ENCODE measurements around a stretch of chr9.

DNA sequence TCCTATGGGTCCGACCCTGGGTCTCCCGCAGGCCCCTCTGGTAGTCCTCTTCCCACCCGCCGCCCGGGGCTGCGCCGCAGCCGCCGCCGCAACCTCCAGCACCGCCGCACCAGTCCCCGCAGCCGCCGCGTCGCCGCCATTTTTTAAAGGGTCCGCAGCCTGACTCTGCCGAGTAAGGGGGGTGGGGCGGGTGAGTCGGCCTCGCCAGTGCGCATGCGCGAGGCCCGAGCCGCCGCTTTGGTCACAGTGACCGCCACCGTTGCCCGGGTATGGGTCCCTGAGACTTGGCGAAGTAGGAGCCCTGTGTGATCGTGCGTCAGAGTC, 169.5 kb upstream of the ZNG1F start:
- PRO-cap, result bidirectional peak, plus-strand start at position 259 of the sequence, minus-strand start at position 145 of the sequence

GRCh38 chr9:41740987-41741244, 388.3 kb downstream of the CNTNAP3B start:
- PRO-cap, result bidirectional peak, plus-strand start at chr9:41741367, minus-strand start at chr9:41741112

- PRO-cap, result no peak
Measured at GRCh38 chr9:42127072-42127597, 2.1 kb downstream of the CNTNAP3B start.

- PRO-cap, result no peak
Measured at GRCh38 chr9:42129888-42130182, 609 bp upstream of the CNTNAP3B start.

- PRO-cap, result no peak
Measured at GRCh38 chr9:63708072-63708442, 1577.0 kb downstream of the FOXD4L5 start.

DNA sequence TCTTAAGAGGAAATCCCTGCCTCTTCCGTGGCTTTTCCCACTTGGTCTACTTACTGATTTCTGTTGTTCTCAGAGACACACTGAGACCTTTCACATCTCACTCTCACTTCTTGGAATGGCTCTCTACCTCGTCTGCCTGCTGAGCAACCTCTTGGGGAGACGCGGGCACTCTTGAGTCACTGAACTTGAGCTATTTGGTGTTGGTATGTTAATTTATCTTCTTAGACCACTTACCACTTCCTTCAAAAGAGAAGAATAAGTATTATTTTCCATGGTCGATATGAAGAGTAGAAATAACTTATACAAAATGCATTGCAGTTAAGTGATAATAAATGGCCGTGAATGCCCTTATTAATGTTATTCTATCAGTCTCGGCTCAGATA, 1234.0 kb downstream of the FOXD4L5 start:
- PRO-cap, result no peak

GRCh38 chr9:64870292-64871087, 414.5 kb downstream of the FOXD4L5 start:
- PRO-cap, result no peak

GRCh38 chr9:65714613-65715184, 22.2 kb upstream of the FOXD4L4 start:
- PRO-cap, result no peak

- PRO-cap, result bidirectional peak, plus-strand start at chr9:66270019, minus-strand start at chr9:66269906
Measured at GRCh38 chr9:66269355-66270194, 532.6 kb downstream of the FOXD4L4 start.

DNA sequence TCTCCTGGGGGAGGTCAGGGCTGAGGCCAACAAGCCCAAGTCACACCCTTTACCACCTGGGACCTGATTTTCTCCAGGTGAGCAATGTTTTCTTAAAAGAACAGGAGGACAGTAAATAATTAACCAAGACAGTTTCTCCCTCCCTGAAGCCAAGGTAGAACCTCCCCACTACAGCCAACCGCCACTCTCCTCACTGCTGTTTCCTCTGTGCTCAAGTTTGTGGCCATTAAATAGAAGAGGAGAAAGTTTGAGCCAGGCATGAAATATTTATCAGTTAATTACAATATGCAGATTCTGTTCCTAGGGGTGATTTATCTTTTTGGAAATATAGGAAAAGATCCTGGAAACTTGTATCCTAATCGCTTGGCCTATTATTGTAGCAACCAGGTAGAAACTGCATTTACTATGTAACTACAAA, 150.6 kb upstream of the ANKRD20A1 start:
- PRO-cap, result no peak

- PRO-cap, result no peak
Measured at GRCh38 chr9:68515228-68516121, 25.2 kb downstream of the TMEM252 start.

- PRO-cap, result no peak
Measured at GRCh38 chr9:68538190-68538801, 2.4 kb downstream of the TMEM252 start.

DNA sequence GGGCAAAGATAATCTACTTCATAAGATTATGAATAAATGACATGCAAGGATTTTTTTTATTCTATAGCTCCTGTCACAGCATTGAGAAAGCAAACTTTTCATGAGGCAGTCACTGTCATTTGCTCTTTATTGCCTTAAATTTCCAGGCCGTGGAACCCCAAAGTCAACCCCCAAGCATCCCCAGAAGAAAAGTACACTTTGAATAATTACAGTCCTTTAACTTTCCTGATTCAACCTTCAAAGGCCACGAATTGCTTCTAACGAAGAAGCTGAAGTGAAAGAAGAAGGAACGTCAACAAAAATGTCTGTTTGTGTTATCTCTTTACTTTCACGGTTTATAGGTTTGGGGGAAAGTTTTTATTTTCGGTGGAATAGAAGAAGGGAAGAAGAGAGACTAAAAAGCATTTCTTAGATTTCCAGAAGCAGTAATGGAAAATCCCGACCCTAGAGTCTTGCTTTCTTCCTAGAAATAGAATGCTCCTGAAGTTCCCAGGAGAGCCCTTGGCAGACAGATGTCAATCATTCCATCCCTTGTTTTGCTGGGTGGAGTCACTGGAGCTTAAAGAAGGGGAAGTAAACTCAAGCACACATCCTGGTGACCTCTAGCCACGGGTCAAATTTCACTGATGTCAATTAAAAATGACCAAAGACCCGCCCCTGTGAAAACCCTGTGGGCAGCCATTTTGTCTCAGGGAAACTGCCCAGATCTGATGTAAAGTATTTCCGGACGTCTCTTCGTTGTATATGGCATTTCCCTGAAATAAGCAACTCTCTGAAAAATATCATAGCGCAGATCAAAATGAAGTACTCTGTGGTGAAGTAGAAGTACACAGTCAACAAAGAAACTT, 61.4 kb upstream of the PIP5K1B start:
- PRO-cap, result no peak

DNA sequence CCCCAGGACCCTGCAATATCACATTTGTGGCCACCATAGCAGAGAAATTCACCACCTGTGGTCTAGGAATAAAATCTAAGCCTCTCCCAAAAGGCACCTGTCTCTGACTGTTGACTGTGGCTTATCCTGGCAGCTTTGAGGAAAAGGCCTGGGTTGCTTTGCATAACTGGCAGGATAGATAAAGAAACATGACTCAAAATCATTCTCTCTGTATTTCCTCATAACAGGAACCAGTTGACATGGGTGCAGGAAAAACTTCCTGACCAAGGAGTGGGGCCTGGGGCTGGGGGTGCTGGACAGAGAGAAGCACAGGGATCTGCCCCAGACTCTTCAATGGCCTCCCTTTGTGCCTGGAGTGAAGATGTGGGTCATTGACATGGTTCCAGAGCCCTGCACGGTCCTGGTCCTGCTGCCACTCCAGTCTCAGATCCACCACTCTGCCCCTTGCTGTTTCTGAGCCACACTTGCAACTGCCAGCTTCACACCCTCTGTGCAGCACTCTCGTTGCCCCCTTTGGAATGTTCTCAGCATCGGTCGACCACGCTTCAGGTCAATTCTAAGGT, 10.0 kb downstream of the PIP5K1B start:
- PRO-cap, result no peak

DNA sequence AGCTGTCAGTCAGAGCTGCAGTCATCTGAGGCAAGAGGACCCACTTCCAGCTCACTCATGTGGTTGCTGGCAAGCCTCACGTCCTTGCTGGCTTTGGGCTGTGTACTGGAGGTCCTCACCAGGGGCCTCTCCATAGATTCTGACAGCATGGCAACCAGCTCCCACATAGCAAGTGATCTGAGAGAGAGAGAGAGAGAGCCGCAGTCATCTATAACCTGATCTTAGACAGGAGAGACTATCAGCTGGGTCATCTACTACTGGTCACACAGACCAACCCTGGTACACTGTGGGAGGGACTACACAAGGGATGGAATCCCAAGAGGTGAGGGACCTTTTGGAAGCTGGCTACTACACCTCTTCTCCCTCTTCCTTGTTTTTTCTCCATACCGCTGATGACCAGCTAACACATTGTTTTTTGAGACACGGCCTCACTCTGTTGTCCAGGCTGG, 10.7 kb upstream of the PRKACG start:
- PRO-cap, result no peak

- PRO-cap, result no peak
Measured at GRCh38 chr9:69121621-69122115, 52.4 kb upstream of the TJP2 start.

DNA sequence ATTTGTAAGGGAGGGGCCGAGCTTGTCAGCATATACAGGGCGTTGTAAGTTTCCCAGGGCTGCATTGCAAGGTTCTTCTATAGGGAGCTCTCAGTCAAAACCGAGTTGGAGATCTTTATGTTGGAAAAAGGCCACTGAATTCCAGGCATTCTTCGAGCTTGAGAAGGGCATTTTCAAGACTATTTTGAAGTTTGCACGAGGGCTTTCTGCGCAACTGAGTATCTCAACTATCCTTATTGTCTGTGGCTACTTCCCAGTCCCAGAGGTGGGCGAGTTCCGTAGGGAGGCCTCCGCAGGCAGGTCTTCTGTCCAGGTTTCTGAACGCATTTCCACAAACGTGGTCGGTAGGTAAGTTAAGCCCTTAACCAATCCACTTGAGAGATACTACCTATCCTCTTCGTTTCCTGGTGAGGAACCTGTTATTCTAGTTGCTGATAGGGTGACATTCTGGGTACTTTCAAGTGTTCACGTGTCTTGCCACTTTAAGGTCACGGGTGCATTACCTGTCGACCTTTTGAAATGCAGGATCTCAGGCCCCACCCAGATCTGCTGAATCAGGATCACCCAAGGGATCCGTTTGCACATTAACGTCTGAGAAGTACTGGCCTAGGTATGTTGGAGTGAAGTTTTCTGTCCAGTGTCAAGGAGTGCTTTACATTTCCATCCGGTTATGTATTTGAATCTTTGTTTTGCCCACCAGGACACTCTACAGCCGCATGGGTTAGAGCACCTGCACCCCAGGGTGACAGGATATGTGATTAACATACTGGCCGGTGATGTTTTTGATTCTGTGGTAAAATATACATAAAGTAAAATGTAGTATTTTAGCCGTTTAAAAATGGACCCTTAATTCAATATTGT, 51.3 kb upstream of the TJP2 start:
- PRO-cap, result bidirectional peak, plus-strand start at position 631 of the sequence, minus-strand start at position 319 of the sequence

DNA sequence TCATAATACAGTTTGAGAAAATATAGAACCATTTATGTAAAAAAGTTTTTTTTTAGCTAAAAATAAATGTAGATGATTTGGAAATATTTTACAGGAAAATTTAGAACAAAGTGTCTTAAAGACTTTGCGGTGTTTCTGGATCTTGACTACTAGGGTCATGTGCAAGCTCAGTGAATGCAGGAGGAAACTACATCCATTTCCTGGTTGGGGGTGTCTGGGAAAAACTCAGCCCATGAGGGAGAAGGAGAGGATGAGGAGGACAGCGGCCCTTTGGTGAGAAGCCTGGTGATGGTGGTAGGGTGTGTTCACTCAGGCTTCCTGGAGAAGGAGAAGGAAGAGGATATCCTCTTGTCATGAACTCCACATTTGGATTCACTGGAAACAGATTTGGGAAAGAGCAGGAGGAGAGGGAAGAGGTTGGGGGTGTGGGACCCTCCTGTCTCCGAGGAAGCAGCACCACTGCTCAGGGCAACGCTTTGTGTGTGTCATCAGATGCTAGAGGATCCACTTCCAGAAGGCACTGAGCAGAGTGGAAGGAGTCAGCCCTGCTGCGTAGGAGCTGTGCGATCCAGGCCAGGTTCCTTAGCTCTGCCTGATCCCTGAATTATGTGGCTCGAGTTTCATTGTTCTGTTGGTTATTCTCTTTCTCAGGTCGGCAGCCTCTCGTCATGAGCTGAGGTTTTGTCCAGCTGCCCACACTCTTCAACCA, 37.4 kb upstream of the TJP2 start:
- PRO-cap, result no peak

DNA sequence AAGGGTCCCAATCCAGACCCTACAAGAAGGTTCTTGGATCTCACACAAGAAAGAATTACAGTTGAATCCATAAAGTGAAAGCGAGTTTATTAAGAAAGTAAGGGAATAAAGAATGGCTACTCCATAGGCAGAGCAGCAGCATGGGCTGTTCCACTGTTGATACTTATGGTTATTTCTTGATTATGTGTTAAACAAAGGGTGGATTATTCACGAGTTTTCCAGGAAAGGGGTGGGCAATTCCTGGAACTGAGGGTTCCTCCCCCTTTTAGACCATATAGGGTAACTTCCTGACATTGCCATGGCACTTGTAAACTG, 18.1 kb upstream of the ENTREP1 start:
- PRO-cap, result no peak

GRCh38 chr9:69386485-69387274, 61.7 kb downstream of the ENTREP1 start:
- PRO-cap, result no peak

All from left lung (tissue), 1 donor.